Epithelial cell of alveolus of lung (primary cell): ENCODE data around the gene ALPG.

- RAMPAGE, long total RNA, result no peak
- RRBS, result no CpG with 5 or more reads among the region's 14 CpGs
Observed at GRCh38 chr2:231321516-231322171, 73.9 kb upstream of the B3GNT7 start.

GRCh38 chr2:231355561-231356384, 39.7 kb upstream of the B3GNT7 start:
- RAMPAGE, long total RNA, result no peak
- RRBS, result no CpG with 5 or more reads among the region's 25 CpGs

DNA sequence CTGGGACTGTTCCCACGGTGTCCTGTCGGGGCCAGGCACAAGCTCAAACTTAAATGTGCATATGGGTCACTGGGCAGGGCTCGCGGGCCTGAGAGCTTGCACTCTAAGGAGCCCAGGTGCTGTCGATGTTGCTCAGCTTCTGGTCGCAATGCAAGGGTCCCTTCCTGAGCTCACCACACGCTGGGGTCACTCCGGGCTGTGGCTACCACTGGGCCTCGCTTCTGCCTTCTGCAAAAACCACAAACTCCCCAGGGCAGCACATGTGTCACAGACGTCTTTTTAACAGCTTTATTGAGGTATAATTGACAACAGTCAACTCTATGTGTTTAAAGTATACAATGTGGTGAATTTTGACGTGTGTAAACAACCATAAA, 11.9 kb upstream of the B3GNT7 start:
- RAMPAGE, long total RNA, result no peak
- RRBS, result no CpG with 5 or more reads among the region's 11 CpGs

GRCh38 chr2:231407449-231408224, 12.1 kb downstream of the B3GNT7 start:
- RAMPAGE, long total RNA, result no peak
- RRBS, result no CpG with 5 or more reads among the region's 11 CpGs

GRCh38 chr2:231452593-231453263, 11.6 kb downstream of the NCL start:
- RAMPAGE, long total RNA, result no peak
- RRBS, result no CpG with 5 or more reads among the region's 10 CpGs

DNA sequence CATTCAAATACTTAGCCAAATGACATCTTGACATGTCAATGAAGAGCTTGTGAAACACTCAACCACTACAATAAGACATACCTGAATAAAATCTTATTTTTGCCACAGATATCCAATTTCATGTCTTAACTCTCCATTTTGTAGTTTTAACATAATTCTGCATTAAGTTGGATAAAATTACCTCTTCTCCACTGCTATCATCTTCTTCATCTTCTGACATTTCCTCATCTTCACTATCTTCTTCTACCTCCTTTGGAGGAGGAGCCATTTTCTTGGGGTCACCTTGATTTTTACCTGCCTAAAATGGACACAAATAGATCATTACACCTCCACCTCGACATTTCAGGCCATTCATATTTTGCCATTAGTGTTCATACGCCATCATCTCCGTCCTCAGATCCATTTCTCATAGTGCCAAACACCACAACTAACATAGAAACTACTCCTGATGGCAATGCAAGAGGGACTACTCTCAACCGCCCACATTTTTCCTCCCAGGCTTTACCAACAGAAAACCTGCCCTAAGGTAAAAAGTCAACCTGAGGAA, 1.2 kb downstream of the NCL start:
- RAMPAGE, long total RNA, result no peak
- RRBS, result no CpG with 5 or more reads among the region's 4 CpGs

DNA sequence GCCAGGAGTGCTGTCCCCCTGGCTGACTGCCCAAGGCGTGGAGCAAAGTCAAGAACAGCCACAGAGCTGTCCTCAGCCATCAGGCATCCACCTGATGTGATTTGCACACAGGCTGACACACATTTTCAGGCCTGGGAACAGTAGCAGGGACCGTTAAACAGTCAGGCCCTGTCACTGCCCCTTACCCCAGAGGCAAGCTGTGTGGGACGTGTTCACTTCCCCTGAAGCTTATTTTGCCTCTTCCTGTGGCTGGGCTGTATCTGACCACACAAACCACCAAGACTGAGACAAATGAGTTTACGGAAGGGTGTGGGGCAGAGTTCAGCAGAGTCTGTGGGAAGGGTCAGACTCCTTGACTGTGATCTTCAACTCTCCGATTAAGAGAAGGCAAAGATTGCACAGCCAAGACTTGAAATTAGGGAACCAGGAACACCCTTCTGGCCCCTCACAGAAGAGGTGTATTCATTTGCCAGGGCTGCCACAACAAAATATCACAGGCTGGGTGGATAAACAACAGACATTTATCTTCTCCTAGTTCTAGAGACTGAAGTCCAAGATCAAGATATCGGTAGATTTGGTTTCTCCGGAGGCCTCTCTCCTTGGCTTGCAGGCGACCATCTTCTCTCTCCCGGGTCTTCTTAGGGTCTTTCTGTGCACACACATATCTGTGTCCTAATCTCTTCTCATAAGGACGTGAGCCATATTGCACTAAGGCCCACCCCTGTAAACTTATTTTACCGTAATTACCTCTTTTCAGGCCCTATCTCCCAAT, 15.4 kb upstream of the NMUR1 start:
- RAMPAGE, long total RNA, result no peak
- RRBS, result 67% methylated on average over 2 of the region's 11 CpGs

DNA sequence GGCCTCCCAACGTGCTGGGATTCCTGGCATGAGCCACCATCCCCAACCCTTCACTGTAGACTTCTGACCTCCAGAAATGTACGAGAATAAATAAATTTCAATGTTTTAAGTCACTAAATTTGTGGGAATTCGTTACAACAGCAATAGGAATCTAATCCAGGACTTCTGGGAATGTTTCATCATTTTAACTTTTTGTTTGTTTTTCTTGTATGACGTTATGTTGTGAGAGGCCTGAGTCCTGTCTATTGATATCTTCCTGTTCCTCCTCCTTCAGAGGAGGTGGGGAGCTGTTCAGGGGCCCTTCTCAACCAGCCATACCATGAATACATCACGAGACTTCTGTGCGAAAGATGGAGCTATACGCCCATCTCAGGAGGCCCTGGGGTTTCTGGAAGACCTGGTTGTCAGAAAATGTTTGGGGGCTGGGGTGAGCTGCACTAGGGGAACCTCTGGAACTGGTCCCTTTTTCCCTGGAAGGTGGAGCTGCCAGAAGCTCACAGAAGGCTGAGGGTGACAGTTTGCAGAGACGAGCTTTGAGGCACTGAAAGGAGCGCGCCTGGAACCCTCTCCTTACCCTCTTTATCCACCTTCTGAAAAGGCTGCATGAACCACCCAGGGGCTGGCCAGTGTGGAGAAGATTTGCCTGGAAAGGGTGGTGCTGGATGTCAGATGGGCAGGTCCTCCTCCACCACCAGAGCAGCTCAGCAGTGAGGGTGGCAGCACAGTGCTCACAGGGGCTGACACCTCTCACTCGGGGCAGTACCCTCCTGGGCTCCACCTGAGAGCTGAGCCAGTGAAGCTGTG, 40.3 kb downstream of the TEX44 start:
- RAMPAGE, long total RNA, result no peak
- RRBS, result no CpG with 5 or more reads among the region's 11 CpGs

- RAMPAGE, long total RNA, result start-site peak on the minus strand at chr2:231666430-231666446, 11 and 8 reads in 2 replicates
- RRBS, result 3% methylated on average over 13 of the region's 43 CpGs
Observed at GRCh38 chr2:231665995-231667301, 41.9 kb upstream of the PTMA start.

GRCh38 chr2:231712080-231713267, 4.1 kb downstream of the PTMA start:
- RAMPAGE, long total RNA, result no peak
- RRBS, result no CpG with 5 or more reads among the region's 25 CpGs

- RAMPAGE, long total RNA, result no peak
- RRBS, result no CpG with 5 or more reads among the region's 31 CpGs
Observed at GRCh38 chr2:231781364-231781973, 387 bp upstream of the PDE6D start.

DNA sequence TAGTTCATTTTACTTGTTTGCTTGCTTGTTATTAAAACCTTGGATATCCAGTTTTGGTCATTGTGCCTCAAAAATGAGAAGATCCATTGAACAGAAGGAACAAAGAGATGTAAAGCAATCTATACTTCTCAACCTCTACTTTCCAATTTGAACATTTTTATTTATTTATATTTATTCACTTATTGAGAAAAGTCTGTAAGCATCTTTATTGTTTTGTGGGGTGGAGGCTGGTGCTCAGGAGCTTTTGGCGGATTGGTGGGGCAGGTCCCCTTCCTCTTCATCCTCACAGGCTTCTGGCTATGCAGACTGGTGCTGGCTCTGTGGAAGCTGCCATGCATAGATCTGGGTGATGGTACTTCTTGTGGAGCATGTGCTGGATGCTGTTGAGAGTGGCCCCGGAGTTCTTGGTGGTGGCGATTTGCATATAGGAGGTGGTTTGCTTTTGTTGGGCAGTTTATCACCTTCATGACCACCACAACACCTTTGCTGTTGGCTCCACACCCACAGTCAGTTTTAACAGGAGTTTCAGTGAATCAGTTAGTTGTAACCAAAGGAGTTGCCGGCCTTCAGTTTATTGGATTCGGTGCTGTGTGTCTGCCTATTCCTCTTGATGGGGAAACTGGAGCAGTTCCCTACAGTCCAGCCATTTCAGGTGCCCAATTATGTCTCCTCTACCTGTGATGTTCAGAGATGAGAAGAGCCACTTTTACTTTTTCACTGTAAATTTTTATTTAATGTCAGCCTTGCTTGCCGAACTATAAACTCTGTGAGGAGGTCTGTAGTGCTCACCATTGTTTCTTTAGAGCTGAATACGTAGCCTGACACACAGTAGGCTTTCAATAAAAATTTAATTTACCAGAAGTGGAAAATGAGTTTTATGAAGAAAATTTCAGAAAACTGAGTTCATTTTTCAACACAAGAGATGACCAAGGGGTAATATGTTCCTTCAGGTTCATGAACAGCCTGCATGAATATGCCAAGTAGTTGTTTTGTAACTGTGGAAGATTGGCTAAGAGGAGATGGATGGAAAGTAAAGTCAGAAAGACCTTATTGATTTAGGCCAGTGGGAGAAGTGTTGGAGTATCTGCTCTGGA, 3.3 kb downstream of the COPS7B start:
- RAMPAGE, long total RNA, result no peak
- RRBS, result no CpG with 5 or more reads among the region's 7 CpGs

DNA sequence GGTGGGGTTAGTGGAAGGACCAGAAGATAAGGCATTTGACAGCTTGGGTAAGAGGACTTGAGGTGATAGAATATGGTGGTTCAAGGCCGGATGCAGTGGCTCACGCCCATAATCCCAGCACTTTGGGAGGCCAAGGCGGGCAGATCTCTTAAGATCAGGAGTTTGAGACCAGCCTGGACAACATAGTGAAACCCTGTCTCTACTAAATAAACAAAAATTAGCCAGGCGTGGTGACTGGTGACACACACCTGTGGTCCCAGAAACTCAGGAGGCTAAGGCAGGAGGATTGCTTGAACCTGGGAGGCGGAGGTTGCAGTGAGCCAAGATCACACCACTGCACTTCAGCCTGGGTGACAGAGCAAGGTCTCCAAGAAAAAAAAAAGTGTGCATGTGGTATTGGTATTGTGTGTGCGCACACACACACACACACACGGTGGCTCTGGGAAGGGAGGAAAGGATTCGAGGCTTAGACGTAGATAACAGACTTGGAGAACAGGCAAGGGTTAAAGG, 173.0 kb downstream of the DIS3L2 start:
- RAMPAGE, long total RNA, result no peak
- RRBS, result no CpG with 5 or more reads among the region's 9 CpGs

DNA sequence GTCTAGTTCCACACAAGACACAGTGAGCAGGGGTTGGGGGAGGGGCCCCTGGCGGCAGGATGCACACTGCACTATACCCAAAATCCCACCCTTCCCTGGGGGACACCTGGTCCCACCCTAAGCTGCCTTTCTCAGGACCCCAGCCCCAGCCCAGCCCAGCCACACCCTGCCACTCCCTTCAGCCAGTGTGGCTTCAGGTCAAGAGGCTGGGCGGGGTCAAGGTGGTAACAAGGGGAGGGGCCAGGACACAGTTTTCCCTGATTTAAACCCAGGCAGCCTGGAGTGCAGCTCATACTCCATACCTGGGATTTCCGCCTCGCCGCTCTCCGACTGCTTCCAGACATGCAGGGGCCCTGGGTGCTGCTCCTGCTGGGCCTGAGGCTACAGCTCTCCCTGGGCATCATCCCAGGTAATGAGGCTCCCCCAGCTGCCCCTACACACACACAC, at the start of gene ALPG:
TSS of gene ALPG (plus strand) at position 292 of the 447 bp plus-strand sequence.
- RAMPAGE, long total RNA, result no peak
- RRBS, result no CpG with 5 or more reads among the region's 6 CpGs

DNA sequence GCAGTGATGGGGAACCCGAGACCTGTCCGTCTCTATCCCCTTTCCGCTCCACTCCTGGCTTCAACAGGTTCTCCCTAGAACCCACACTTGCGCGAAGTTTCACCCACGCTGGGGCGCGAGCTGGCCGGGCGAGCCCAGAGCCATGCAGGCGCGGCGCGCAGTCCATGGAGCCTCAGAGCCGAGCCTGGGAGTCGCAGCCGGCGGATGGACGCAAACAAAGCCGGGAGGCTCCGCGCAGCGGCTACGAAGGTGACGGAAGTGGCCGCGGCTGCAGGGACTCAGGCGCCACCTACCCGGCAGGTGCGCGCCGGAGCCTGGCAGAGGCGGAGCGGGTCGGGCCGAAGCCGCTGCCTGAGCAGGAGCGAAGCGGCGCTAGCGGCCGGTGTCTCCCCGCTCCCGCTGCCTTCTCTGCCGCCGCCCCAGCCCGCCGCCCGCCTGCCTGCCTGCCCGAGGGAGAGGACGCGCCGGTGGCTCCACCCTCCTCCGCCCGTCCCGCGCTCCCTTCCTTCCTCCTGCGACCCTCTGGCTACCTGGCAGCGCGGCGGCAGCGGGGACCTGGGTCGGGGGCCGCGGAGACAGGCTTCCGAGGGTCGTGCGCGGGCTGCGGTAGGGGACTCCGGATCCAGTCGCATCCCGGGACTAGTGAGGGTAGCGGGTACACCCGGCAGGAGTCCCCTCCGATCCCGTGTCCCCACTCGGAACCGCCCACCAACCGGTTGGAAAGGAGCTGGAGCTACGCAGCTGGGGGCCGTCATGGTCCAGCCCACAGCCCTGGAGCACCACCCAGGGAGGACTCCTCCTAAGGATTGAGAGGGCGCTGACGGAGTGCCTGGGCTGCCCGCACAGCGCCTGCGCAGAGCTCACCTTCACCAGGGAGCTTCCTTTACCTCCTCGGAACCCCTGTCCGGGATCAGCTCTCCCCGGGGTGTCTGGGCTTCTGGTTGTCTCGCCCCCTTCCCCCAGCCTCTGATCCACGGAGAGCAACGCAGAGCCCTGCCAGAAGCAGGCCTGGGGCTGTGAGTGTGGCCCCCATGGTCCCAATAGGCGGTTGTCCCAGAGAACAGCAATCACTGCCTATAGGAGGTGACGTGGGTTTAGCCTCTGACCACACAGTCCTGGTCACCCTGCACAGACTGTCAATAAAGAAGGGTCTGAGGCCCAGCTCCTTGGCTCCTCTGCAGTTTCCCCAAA, 14.3 kb downstream of the ALPG start:
- RAMPAGE, long total RNA, result no peak
- RRBS, result 2% methylated on average over 46 of the region's 95 CpGs

DNA sequence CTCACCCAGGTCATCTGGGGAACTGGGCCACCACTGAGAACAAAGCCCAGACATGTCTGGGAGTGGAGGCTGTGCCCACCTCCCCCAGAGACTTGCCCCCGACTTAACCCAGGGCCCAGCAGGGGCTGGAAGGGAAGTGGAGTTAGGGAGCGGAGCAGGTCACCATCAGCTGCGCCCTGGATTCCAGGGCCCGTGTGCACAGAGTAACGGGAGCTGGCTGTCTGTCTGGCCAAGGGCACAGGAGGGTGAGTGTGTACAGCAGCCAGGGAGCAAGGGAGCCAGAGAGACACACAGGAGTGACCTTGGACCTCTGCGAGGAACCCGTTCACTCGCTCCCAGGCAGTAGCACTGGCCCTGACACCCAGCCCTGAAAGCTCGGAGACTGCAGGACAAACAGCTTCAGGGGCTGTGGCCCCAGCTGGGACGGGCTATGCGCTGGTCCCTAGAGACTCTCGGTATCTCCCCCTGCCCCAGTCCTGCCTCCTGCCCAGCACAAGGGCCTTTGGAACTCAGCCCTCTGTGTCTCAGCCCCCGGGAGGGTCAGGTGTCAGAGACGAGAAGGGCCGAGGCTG, 12.3 kb upstream of the ALPI start:
- RAMPAGE, long total RNA, result no peak
- RRBS, result no CpG with 5 or more reads among the region's 15 CpGs

GRCh38 chr2:232502646-232503951, 15.5 kb upstream of the ECEL1 start:
- RAMPAGE, long total RNA, result no peak
- RRBS, result no CpG with 5 or more reads among the region's 100 CpGs

DNA sequence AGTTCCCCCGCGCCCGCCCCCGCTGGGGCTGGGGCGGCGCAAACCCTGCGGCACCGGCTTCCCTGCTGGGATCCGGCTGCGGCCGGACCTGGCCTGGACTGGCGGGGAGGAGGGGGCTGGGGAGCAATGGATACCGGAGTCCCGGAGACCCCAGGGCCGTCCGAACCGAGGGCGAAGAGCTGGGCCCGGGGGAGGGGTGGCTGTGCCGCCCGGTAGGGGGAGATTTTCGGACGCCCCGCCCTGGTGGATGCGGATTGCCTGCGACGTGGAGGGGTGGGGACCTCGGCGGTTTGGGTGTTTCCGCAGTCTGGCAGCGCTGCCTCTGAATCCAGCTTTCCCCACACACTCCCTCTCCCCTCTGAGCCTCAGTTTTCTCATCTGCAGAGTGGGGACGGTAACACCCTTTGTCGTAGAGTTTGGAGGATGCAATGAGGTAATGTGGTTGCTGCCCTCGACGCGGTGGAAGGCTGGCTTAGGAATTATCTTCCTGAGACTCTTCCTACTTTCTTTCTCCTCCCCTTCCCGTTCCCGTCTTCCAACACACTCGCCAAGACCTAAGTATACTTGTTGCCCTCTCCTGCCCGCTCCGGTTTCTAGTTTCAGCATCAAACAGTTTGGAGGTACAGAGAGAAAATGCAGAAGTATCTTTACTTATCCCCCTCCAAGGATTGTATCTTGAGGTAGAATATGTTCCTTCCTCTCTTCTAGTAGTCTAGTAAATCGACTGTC, 461 bp downstream of the EIF4E2 start:
- RAMPAGE, long total RNA, result start-site peak on the plus strand centred at position 273 of the sequence, 42 bp wide, 74 and 63 reads in 2 replicates
- RRBS, result 3% methylated on average over 16 of the region's 42 CpGs

- RAMPAGE, long total RNA, result no peak
- RRBS, result no CpG with 5 or more reads among the region's 6 CpGs
Observed at GRCh38 chr2:232573619-232574240, 23.2 kb downstream of the EIF4E2 start.

GRCh38 chr2:232624191-232625159, 8.9 kb upstream of the EFHD1 start:
- RAMPAGE, long total RNA, result no peak
- RRBS, result no CpG with 5 or more reads among the region's 6 CpGs